HTERT-HM (cell line): Measurements from ENCODE around the genes ALDOA, YPEL3 and GDPD3.

DNA sequence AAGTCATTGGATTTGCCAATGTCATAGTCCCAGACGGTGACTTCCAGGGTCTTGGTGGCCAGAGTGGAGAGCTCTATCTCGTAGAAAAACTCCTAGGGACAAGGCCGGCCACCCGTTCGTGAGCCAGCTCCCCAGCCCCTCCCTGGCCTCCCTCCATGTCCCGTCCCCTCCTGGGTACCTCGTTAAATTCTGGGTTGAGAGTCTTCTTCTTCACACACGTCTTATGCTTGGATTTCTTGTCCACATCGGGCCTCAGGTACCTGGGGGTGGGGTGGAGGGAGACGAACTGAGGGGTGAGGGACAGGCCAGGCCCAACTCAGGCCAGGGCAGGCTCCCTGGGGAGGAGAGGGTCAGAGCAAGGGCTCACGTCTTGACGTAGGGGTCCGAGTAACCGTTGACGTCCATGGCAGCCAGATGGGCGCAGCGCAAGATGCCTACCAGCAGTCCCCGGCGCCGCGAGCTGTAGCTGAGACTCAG lies 4.4 kb downstream of the DOC2A start:
- RRBS, result no CpG with 5 or more reads among the region's 21 CpGs

- RRBS, result 6% methylated on average over 10 of the region's 35 CpGs
These were observed 1.4 kb upstream of the ALDOA start for GRCh38 chr16:30063844-30064869.

DNA sequence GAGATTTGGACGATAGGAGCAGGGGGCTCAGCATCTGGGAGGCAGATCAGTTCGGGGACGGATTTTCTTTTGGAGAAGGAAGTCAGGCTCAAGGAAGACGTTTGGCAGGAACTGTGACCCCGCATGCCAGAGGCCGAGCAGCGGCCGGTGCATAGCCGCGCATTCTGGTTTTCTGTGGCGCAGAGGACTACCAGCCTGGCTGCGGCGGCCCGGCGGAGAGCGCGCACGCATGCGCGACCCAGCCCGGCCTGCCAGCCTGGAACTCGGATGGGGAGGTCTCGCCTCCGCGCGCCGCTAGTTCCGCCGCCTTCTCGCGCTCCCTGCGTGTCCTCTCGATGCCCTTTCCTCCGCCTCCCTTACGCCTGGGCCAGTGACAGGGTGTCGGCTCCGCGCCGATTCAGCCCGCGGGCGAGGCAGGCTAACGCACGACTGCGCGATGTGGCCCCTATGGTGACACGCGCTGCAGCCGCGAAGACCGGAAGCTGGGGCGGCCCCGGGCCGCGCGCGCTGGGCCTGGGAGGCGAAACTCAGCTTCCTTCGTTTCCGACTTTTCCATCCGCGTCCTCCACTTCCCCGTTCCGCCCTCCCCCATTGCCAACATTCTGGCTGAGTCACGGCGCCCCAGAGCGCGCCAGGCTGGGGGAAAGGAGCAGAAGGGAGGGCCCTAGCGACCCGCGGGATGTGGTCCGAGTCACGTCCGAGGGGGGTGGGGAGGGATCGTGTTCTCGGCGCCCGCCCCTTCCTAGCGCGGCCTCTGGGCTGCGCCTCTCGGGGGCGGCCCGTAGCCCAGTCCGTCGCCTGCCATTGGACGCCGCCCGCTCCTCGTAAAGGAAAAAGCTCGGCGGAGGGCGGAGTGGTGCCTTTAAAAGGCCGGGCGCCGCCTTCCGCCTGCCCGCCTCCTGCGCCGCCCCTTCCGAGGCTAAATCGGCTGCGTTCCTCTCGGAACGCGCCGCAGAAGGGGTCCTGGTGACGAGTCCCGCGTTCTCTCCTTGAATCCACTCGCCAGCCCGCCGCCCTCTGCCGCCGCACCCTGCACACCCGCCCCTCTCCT lies at the start of gene ALDOA:
Gene ALDOA (plus strand): TSS at position 891 of the 1,051 bp plus-strand sequence.
- RRBS, result 2% methylated on average over 7 of the region's 116 CpGs

GRCh38 chr16:30068489-30069026 lies 3.0 kb downstream of the ALDOA start:
- RRBS, result no CpG with 5 or more reads among the region's 13 CpGs

DNA sequence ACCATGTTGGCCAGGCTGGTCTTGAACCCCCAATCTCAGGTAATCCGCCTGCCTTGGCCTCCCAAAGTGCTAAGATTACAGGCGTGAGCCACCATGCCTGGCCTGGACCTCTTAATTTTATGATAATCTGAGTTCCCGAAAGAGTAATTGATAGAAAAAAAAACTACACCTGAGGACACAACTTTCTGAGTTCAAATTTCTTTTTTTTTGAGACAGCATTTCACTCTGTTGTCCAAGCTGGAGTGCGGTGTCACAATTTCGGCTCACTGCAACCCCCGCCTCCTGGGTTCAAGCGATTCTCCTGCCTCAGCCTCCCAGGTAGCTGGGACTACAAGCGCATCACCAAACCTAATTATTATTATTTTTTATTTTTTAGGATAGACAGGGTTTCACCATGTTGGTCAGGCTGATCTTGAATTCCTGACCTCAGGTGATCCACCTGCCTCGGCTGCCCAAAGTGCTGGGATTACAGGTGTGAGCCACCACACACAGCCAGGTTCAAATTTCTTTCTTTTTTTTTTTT lies 2.7 kb upstream of the PPP4C start:
- RRBS, result no CpG with 5 or more reads among the region's 9 CpGs

GRCh38 chr16:30094624-30095200 lies 1.3 kb downstream of the YPEL3 start:
- RRBS, result 20% methylated on average over 1 of the region's 12 CpGs

GRCh38 chr16:30095817-30096781 lies at the start of gene YPEL3:
Gene YPEL3, minus strand, starts transcription at chr16:30096213.
- RRBS, result 2% methylated on average over 50 of the region's 98 CpGs

DNA sequence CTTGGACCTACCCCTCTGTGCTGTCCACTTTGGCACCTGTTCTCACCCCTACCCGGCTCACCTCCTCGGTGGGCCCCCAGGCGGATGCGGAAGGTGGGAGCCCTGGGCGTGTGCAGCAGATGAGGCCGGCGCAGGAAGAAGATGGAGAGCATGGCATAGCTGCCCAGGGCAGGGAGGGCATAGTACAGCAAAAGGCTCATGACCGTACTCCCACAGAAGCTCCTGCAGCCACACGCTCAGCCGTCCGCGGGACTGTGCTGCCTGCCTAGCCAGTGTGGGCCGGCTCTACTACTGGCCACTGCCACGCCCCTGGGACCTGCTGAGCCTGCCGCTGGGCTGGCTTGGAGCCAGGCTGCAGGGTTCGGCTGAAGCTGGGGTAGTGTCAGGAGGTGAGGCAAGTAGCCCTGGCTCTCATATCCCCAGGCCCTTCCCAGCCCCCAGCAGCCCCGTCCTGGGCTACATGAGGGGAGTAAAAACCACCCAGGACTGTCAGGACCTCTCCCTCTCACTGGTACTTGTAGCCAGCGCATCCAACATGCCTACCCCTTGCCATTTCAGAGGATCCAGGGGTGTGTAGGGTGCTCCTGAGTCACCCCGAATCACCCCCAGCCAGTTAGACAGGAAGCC lies at the start of gene GDPD3:
Gene GDPD3 (minus strand): TSS at position 259 of the 627 bp plus-strand sequence.
- RRBS, result 96% methylated on average over 4 of the region's 19 CpGs

GRCh38 chr16:30187705-30188110 lies 4.3 kb downstream of the CORO1A start:
- RRBS, result no CpG with 5 or more reads among the region's 13 CpGs

DNA sequence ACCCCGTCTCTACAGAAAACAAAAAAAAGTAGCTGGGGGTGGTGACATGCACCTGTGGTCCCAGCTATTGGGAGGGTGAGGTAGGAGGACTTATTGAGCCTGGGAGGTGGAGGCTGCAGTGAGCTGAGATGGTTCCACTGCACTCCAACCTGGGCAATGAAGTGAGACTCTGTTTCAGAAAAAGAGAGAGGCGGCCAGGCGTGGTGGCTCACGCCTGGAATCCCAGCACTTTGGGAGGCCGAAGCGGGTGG lies 25.5 kb downstream of the CD2BP2 start:
- RRBS, result no CpG with 5 or more reads among the region's 6 CpGs

DNA sequence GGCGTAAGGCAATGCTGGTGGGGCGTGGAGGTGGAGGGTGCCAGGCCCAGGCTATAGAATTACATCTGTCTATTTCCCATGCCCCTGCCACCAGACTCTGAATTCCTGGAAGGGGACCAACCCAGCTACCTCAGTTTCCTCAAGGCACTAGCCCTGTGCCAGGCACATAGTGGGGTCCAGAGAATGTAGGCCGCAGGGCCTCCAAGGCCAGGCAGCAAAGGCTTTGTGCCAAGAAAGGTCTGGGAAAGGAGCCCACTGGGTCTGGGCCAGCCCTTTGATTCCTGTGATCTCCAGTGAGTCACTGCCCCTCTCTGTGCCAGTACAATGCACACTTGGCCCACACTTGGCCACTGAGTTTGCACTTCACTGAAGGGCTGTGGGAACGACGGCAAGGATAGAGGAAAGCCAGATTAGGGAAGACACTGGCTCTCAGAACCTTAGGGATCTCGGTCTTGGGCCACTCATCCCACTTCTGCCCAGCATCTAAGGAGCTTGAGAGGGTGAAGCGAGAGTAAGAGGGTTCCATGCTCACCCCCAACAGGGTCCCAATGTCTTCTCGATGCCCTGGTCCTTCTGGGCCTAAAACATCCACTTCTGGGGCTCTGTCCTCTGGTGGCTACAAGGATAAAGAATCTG lies 3.0 kb downstream of the CD2BP2 start:
- RRBS, result no CpG with 5 or more reads among the region's 8 CpGs

DNA sequence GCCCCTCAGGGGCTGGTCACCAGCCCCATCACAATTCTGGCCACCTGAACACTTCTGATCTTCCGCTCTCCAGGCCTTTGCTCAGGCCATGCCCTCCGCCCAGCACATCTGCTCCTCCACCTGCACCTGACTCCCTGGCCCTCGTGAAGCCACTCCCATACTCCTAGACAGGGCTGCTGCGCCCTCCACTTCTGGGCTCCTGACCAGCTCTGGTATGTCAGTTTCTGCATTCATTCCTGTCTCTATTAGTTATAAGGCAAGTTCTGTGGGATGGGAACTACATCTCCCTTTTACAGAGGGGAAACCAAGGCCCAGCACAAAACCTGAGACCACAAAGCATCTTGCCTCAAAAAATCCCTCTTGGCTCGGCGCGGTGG lies 1.8 kb upstream of the MYL11 start:
- RRBS, result no CpG with 5 or more reads among the region's 7 CpGs

DNA sequence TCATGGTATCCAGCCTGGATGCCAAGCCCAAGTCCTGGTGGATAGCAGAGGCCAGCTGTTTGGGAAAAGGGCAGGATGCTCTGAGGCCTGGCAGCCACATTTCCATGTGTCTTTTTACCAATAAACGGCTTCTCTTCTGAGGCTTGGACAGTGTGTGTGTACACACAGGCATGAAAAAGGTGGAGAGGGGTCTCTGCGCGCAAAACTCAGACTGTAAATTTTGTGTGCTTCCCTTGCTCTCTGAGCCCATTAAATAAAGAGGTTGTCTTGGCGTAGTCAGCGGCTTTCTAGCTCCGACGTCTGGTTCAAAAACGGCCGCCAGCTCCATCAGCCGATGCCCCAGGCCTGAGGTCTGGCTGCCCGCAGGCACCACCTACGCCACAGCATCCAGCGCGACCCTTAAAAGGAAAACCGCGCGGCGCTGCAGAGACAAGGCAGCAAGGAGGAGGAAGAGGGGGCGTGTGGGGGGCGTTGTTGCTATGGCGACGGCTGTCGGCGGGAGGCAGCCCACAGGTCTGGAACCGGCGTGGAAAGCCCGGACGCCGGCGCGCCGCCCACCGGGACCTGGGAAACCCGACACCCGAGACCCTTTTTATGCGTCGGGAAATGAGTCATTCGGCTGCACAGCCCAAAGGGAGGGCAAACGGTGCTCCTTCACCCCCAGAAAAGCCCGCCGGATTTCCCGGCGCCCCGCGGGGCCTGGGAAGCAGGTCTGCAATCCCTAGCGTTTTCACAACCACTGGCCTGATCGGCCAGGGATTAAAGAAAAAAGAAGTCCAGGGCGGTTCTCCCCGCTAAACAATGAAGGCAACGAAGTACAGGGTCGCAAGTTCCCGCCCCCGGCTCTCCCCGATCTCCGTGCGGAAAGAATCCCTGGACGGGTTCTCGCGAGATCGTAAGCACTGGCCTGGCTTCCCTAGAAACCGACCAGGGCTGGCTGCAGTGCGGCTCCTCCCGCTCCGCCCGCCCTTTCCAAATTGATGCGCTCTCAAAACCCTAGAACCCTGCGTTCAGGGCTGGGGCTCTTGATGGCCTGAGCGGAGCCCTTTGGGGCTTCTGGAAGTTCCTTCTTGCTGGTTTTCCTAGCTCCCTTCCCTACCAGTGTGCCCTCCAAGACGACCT lies 5.0 kb downstream of the ZNF48 start:
- RRBS, result 2% methylated on average over 6 of the region's 69 CpGs

DNA sequence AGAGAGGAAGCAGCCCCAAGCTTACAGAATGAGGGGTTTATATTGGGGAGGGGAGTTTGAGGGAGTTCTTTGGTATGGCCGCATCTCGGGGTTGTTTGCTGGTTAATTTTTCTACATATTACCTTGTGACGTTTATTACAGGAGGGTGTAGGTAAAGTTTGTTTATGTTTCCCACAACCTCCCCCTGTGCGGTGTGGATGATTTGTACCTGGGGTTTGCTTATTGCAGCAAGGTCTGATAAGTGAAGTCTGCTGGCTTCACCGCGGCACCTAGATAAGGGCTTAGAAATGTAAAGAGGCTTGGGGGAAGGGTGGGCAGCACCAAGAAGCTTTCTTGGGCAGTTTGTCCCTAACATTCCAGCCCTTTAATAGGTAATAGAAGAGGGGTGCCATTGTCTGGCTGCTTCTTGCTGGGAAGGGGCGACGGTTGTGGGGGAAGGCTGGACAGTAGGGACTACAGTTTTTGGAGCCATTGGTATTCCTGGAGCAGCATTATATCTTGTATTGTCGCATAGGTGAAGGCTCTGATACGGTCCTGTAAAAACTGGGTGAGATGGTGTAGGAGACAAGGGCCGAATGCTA lies 7.3 kb upstream of the ZNF747 start:
- RRBS, result no CpG with 5 or more reads among the region's 11 CpGs

- RRBS, result no CpG with 5 or more reads among the region's 22 CpGs
These were observed 1.0 kb downstream of the ZNF764 start for GRCh38 chr16:30557030-30557685.

GRCh38 chr16:30568188-30568709 lies 3.3 kb downstream of the ZNF688 start:
- RRBS, result no CpG with 5 or more reads among the region's 5 CpGs

GRCh38 chr16:30658245-30658330 lies 143 bp upstream of the FBRS start:
- RRBS, result no CpG with 5 or more reads among the region's 4 CpGs

- RRBS, result no CpG with 5 or more reads among the region's 36 CpGs
These were observed 1.5 kb upstream of the TMEM265 start for GRCh38 chr16:30738705-30739661.

- RRBS, result no CpG with 5 or more reads among the region's 6 CpGs
These were observed 903 bp upstream of the PHKG2 start for GRCh38 chr16:30747210-30747833.

GRCh38 chr16:30762801-30763440 lies 799 bp downstream of the RNF40 start:
- RRBS, result no CpG with 5 or more reads among the region's 16 CpGs